K562 (cell line): ENCODE measurements around a stretch of chr15.

DNA sequence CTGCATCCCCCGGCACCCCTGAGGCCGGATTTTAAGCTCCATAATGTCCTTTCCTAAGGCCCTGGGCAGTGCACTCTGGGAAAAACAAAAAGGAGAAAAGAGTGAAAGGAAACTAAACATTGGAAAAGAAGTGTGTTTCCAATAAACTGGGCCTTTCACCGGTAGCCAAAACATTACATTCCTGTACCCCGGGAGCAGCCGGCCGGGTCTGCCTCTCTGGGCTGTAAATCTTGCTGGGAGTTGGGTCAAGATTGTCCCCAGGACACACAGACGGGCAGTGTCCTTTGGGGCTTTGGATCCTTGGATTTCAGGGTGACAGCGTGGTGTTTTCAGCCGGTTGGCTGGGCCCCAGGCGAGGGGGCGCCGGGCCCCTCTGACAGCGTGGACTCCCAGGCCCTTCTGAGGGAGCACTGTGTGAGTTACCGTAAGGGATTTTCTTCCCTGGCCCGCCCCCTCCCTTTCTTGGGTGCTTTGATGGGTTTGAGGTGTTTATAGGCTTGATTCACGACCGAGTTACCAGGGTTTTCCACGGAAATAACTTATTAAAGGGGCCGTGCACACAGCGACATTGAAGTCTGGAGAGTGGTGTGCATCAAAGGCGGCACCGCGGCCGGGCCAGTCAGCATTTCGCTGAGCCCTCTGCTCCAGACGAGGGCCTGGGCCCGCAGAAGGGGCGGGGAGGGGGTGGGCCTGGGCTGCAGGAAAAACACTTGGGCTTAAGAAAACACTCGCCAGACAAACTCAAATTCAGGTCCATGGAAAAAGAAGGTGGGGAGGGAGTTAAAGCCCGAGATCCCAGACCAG is 27.4 kb downstream of the SMAD6 start:
- RAMPAGE, long total RNA: no peak
- RRBS: no CpG with 5 or more reads among the region's 30 CpGs
PRO-cap:
- standard: no peak
- CoPRO, capped RNA only, 2 experiments: no peak in any of the 2 experiments
- CoPRO, capped and uncapped RNA, 2 experiments: no peak in any of the 2 experiments
- CoPRO, uncapped RNA only, 2 experiments: no peak in any of the 2 experiments
CAGE:
- cytosol, long polyA plus RNA: no peak
- long polyA plus RNA: no peak
- nucleolus, long total RNA: no peak
- nucleus, long polyA plus RNA: no peak

GRCh38 chr15:66761844-66762070 is 59.7 kb downstream of the SMAD6 start:
- RAMPAGE, long total RNA: no peak
- RRBS: no CpG with 5 or more reads among the region's 4 CpGs
PRO-cap:
- standard: no peak
- CoPRO, capped RNA only, 2 experiments: no peak in any of the 2 experiments
- CoPRO, capped and uncapped RNA, 2 experiments: no peak in any of the 2 experiments
- CoPRO, uncapped RNA only, 2 experiments: no peak in any of the 2 experiments
CAGE:
- cytosol, long polyA plus RNA: no peak
- long polyA plus RNA: no peak
- nucleolus, long total RNA: no peak
- nucleus, long polyA plus RNA: no peak

DNA sequence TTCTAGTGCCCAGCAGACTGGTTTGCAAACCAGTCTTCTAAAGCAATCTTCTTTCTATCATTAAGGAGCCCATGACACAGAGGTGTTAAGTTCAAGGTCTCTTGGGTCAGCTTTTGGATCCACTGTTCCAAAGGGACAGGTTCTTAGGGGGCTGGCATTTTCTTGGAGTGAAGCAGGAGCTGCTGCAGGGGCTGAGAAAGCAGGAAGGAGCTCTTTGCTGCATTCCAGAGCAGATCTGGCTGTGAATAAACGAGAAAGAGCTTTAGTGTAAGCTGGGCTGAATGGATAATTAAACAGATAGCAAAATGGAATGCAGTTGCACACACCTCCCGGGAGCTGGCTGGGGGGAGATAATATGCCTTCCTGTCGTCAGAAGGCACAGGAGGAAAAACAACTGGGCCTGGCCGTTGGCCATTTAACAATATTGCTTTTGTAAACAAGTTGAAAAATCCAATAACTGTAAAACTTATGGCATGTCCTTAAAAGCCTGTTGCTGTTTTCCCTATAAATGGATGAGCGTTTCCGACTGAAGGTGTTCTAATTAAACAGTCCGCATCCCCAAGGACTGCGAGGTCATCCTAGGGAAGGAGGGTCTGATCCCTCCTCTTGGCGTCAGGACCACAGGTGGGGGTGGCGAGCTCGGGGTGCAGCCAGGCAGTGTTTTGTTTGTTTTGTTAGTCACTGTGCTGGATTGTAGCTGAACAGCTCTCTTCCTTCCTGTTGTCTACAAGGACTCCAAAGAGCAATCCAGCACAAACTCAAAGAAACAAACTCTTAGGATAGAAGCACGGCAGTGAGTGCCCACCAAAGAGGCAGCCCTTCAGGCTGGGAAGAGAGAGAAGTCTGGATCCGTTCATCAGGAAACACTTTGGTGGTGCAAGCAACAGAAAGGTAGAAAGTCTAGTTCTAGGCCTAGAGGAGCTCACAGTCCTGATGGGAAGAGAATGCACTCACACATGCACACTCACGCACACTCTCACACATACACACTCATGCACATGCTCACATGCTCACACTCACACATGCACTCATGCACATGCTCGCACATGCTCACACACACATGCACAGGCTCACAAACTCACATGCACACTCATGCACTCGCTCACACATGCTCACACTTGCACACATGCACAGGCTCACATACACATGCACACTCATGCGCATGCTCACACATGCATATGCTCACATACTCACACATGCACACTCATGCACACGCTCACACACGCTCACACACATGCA is 133.4 kb upstream of the SMAD3 start:
- RAMPAGE, long total RNA: no peak
- RRBS: no CpG with 5 or more reads among the region's 19 CpGs
PRO-cap:
- standard: bidirectional peak, plus-strand start at position 354 of the sequence, minus-strand start at position 247 of the sequence; unidirectional peak, plus-strand start at position 677 of the sequence
- CoPRO, capped RNA only, 2 experiments: no peak in any of the 2 experiments
- CoPRO, capped and uncapped RNA, 2 experiments: no peak in any of the 2 experiments
- CoPRO, uncapped RNA only, 2 experiments: no peak in any of the 2 experiments
CAGE:
- cytosol, long polyA plus RNA: no peak
- long polyA plus RNA: no peak
- nucleolus, long total RNA: no peak
- nucleus, long polyA plus RNA: no peak

- RAMPAGE, long total RNA: no peak
- RRBS: 95% methylated on average over 9 of the region's 53 CpGs
PRO-cap:
- standard: no peak
- CoPRO, capped RNA only, 2 experiments: no peak in any of the 2 experiments
- CoPRO, capped and uncapped RNA, 2 experiments: no peak in any of the 2 experiments
- CoPRO, uncapped RNA only, 2 experiments: no peak in any of the 2 experiments
CAGE:
- cytosol, long polyA plus RNA: no peak
- long polyA plus RNA: no peak
- nucleolus, long total RNA: no peak
- nucleus, long polyA plus RNA: no peak
Measured at GRCh38 chr15:67033454-67033921, 31.9 kb upstream of the SMAD3 start.

GRCh38 chr15:67044227-67044822 is 21.1 kb upstream of the SMAD3 start:
- RAMPAGE, long total RNA: no peak
- RRBS: no CpG with 5 or more reads among the region's 8 CpGs
PRO-cap:
- standard: no peak
- CoPRO, capped RNA only, 2 experiments: no peak in any of the 2 experiments
- CoPRO, capped and uncapped RNA, 2 experiments: no peak in any of the 2 experiments
- CoPRO, uncapped RNA only, 2 experiments: no peak in any of the 2 experiments
CAGE:
- cytosol, long polyA plus RNA: no peak
- long polyA plus RNA: no peak
- nucleolus, long total RNA: no peak
- nucleus, long polyA plus RNA: no peak

DNA sequence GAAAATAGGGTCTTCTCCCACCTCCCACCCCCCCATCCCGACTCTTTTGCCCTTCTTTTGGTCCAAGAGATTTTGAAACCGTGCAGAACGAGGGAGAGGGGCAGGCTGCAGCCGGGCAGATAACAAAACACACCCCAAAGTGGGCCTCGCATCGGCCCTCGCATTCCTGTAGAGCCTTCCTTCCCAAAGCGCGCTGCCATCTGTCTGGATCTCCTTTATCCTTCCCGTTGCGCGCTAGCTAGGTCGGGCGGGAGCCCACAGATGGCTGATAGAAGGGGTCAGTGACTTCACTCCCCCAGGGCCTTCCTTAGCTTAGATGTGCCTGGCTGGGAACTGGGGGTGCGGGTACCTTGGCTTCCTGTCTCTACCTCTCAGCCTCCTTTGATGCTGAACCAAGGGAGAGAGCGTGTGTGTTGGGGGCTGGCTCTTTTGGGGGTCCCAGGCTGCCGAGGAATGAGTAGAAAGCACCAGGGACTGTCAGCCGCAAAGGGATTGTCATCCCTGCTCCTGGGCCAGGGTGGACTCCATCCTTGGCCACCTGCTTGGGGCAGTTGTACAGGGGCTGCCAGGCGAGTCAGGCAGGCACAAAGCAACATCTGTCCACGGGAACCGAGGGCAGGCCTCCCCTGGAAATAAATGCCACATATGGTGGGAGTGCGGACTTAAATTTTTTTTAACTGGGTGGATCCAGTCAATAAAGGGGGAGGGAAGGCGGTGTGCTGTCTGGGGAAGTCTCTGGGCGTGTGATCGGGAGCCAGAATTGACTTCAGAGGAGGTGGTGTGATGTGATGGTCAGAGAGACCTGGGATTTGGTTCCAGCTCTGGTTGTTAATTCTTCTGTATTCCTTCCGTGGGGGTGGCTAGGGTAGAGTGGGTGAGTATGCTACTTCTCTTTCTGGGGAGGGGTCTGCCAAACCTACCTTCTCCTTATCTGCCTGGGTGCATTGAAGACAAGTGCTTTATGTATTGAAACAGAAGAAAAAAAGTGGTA is 1.9 kb downstream of the SMAD3 start:
- RAMPAGE, long total RNA: no peak
- RRBS: no CpG with 5 or more reads among the region's 26 CpGs
PRO-cap:
- standard: unidirectional peak, minus-strand start at position 202 of the sequence; bidirectional peak, plus-strand start at position 757 of the sequence, minus-strand start at position 638 of the sequence
- CoPRO, capped RNA only, 2 experiments: no peak in any of the 2 experiments
- CoPRO, capped and uncapped RNA, 2 experiments: no peak in any of the 2 experiments
- CoPRO, uncapped RNA only, 2 experiments: no peak in any of the 2 experiments
CAGE:
- cytosol, long polyA plus RNA: no peak
- long polyA plus RNA: no peak
- nucleolus, long total RNA: no peak
- nucleus, long polyA plus RNA: no peak

DNA sequence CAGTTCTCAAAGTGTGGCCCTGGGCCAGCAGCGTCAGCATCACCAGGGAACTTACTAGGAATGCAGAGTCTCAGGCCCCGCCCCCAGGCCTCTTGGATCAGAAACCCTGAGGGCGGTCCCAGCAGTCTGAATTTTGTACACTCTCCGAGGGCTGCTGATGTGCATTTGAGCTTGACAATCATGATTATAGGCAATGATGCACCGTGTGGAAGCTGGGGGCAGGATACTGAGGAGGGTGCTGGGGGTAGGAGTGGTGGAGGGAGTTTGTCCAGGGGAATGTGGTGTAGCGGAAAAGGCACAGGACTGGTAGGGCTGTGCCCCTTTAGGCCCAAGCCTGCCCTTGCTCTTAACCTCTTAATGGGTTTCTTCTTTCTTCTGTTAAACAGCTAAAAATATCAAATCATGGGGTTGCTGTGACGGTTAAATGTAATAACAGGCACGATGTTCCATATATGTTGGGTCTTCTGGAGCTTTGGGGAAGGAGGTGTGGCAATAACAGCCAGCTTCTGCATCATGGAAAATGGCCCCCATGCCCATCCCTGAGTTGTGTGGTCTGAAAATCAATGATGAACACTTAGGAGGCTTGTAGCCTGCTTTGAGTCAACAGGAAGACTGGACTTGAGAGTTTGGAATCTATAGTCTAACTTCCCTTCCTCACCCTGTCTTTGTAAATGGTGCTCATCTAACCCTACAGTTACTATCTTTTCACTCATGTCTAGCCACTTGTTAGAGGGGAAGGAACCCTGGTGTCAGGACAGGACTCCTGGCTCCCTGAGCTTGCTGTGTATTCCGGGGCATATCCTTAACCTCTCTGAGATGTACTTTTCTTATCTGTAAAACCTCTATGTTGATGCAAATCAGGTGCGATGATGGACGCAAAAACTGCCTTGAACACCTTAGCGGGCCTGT is 27.3 kb downstream of the SMAD3 start:
- RAMPAGE, long total RNA: no peak
- RRBS: no CpG with 5 or more reads among the region's 12 CpGs
PRO-cap:
- standard: no peak
- CoPRO, capped RNA only, 2 experiments: no peak in any of the 2 experiments
- CoPRO, capped and uncapped RNA, 2 experiments: no peak in any of the 2 experiments
- CoPRO, uncapped RNA only, 2 experiments: peak in 1 of 2 experiments; most common plus-strand start position 453 of the sequence (in 1)
CAGE:
- cytosol, long polyA plus RNA: no peak
- long polyA plus RNA: no peak
- nucleolus, long total RNA: no peak
- nucleus, long polyA plus RNA: no peak

- RAMPAGE, long total RNA: no peak
- RRBS: no CpG with 5 or more reads among the region's 9 CpGs
PRO-cap:
- standard: no peak
- CoPRO, capped RNA only, 2 experiments: no peak in any of the 2 experiments
- CoPRO, capped and uncapped RNA, 2 experiments: no peak in any of the 2 experiments
- CoPRO, uncapped RNA only, 2 experiments: no peak in any of the 2 experiments
CAGE:
- cytosol, long polyA plus RNA: no peak
- long polyA plus RNA: no peak
- nucleolus, long total RNA: no peak
- nucleus, long polyA plus RNA: no peak
Measured at GRCh38 chr15:67101760-67102454, 36.5 kb downstream of the SMAD3 start.

DNA sequence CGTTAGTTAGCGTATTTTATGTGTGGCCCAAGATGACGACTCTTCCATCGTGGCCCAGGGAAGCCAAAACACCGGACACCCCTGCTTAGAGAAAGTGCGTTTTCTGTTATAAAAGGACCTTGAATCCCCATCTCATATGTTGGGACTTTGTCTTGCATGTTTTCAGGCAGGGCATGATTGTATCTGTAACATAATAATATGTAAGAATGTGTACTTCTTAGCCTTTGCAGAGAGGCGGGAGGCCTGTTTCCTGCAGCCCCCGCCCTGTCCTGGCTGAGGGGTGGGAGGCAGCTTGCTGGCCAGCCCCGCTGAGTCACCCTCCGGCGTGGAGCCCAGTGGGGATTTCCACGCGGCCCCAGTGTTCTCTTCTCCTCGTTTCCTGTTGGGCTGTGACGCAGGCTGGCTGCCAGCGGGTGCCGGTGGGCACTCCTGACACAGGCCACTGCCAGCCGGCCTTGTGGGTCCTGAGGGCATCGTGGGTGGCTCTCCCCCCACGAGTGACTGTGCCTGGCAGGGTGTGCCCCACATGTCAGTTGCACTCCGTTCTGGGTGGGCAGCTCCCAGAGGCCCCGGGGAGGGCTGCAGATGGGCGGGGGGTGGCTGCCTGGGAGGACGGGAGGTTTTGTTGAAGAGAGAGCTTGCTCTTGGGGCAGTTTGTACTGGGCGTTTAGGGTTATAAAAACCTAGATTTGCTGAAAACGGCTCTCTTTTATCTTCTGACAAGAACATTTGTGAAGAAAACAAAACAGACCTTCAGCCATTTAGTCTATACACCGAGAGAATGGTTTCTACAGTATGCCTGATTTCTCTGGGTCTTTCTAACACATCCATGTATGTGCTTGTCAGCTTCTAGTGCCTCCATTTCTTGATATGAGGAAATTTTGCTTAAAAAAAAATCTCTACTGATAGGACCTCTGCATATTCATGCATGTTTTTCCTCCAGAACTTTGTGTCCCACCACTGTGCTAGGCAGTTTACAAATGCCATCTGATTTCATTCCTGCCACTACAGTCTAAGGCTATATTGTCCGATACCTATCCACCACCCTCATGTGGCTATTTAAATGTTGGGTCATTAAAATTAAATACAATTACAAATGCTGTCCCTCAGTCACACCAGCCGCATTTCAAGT is 55.9 kb downstream of the SMAD3 start:
- RAMPAGE, long total RNA: no peak
- RRBS: 89% methylated on average over 3 of the region's 29 CpGs
PRO-cap:
- standard: no peak
- CoPRO, capped RNA only, 2 experiments: no peak in any of the 2 experiments
- CoPRO, capped and uncapped RNA, 2 experiments: no peak in any of the 2 experiments
- CoPRO, uncapped RNA only, 2 experiments: peak in 1 of 2 experiments; most common plus-strand start position 135 of the sequence (in 1)
CAGE:
- cytosol, long polyA plus RNA: no peak
- long polyA plus RNA: no peak
- nucleolus, long total RNA: no peak
- nucleus, long polyA plus RNA: no peak

DNA sequence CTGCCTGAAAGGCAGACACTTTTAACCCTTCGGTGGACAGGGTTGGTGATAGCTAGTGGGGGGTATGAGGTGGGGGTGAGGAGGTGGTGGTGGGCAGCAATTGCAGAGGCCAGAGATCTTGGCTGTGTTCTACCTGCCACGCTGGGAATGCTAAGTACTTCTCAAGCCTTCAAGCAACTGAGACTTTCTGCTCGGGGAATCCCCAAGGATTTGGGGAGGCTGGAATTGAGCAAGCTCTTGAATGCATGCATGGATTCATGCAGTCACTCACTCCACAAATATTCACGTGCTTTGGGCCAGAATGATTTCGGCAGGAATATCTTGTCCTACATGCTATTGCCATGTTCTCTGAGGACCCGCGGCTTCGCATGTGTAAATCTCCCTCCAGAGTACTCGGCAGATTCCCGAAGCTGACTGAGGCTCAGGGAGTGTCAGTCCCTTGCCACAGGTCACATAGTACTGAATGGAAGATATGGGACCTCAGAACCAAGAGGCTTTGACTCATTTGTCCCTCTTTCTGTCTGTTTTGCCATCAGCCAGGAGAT is 65.5 kb downstream of the SMAD3 start:
- RAMPAGE, long total RNA: no peak
- RRBS: no CpG with 5 or more reads among the region's 10 CpGs
PRO-cap:
- standard: no peak
- CoPRO, capped RNA only, 2 experiments: no peak in any of the 2 experiments
- CoPRO, capped and uncapped RNA, 2 experiments: no peak in any of the 2 experiments
- CoPRO, uncapped RNA only, 2 experiments: no peak in any of the 2 experiments
CAGE:
- cytosol, long polyA plus RNA: no peak
- long polyA plus RNA: no peak
- nucleolus, long total RNA: no peak
- nucleus, long polyA plus RNA: no peak

DNA sequence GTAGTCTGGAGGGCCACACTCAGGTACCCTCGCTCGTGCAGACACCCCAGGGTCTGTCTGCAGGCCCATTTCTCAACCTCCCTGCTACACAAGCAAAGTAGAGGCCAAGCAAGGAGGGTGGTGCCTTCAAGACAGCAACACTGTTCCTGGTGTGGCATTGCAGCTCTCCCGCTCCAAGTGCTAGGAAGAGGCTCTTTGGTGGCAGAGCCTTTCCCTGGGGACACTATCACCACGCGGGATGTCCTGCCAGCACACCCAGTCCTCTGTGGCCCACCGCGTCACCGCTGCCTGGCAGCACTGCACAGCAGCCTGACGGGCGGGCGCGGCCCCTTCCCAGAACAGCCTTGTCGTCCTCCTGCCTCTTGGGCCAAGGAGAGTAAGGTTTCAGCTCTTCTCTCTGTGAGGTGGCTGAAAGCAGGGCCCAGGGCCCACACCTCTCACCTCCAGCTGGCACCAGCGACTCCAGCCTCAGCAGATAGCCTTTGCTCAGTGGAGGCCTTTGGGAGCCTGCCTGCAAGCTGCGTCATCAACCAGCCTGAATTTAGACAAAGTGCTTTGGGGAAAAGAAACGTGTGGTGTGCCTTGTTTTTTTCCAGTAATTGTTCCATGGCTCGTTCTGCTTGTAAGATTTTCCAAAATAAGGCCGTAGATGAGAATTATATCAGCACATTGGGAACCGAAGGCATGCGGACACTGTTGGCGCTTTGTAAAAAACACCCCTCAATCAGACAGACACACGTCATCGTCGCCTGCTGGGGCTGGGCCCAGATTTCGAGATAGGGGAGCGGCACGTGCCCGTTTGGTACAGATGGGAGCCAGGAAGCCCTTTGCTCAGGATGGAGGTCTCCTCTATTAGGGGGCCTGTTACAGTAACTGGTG is 65.0 kb downstream of the AAGAB start:
- RAMPAGE, long total RNA: no peak
- RRBS: no CpG with 5 or more reads among the region's 28 CpGs
PRO-cap:
- standard: no peak
- CoPRO, capped RNA only, 2 experiments: no peak in any of the 2 experiments
- CoPRO, capped and uncapped RNA, 2 experiments: no peak in any of the 2 experiments
- CoPRO, uncapped RNA only, 2 experiments: no peak in any of the 2 experiments
CAGE:
- cytosol, long polyA plus RNA: no peak
- long polyA plus RNA: no peak
- nucleolus, long total RNA: no peak
- nucleus, long polyA plus RNA: no peak

- RAMPAGE, long total RNA: no peak
- RRBS: no CpG with 5 or more reads among the region's 4 CpGs
PRO-cap:
- standard: no peak
- CoPRO, capped RNA only, 2 experiments: no peak in any of the 2 experiments
- CoPRO, capped and uncapped RNA, 2 experiments: no peak in any of the 2 experiments
- CoPRO, uncapped RNA only, 2 experiments: no peak in any of the 2 experiments
CAGE:
- cytosol, long polyA plus RNA: no peak
- long polyA plus RNA: no peak
- nucleolus, long total RNA: no peak
- nucleus, long polyA plus RNA: no peak
Measured at GRCh38 chr15:67784215-67784836, 41.0 kb upstream of the SKOR1 start.

DNA sequence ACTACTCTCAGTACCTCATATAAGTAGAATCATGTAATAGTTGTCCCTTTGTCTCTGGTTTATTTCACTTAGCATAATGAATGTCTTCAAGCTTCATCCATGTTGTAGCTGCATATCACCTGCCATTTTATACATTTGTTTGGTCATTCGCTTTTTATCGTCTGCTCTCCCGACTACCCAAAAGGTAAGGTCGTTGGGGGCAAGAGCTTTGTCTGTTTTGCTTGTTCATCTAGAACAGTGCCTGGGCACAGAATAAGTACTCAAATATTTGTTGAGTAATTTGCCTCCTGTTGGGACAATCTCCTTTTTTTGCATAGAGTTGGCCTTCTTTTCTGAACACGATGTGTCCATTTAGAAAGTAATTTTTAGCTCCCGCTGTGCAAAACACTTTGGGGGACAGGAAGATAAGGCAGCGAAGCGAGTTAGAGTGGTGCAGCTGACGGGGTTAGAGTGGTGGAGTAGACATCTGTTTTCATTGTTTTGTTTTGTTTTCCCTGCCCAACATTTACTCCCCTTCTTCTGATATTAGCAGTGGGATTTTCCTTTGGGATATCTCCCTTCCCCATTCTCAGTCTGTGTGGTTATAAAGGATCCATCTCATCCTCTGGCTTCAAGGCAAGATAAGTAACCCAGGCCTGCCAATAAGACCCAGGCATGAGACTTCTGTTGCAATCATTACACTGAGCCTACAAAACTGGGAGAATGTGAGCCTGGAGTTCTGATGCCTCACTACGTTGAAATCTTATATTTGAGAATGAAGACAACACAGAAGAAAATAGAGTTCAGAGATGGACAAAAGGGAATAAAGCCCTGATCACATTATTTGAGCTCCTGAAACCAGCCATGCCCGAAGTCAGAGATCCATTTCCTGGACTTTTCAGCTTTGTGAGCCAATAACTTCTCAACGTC is 98.1 kb downstream of the SKOR1 start:
- RAMPAGE, long total RNA: no peak
- RRBS: no CpG with 5 or more reads among the region's 12 CpGs
PRO-cap:
- standard: no peak
- CoPRO, capped RNA only, 2 experiments: no peak in any of the 2 experiments
- CoPRO, capped and uncapped RNA, 2 experiments: no peak in any of the 2 experiments
- CoPRO, uncapped RNA only, 2 experiments: no peak in any of the 2 experiments
CAGE:
- cytosol, long polyA plus RNA: no peak
- long polyA plus RNA: no peak
- nucleolus, long total RNA: no peak
- nucleus, long polyA plus RNA: no peak

DNA sequence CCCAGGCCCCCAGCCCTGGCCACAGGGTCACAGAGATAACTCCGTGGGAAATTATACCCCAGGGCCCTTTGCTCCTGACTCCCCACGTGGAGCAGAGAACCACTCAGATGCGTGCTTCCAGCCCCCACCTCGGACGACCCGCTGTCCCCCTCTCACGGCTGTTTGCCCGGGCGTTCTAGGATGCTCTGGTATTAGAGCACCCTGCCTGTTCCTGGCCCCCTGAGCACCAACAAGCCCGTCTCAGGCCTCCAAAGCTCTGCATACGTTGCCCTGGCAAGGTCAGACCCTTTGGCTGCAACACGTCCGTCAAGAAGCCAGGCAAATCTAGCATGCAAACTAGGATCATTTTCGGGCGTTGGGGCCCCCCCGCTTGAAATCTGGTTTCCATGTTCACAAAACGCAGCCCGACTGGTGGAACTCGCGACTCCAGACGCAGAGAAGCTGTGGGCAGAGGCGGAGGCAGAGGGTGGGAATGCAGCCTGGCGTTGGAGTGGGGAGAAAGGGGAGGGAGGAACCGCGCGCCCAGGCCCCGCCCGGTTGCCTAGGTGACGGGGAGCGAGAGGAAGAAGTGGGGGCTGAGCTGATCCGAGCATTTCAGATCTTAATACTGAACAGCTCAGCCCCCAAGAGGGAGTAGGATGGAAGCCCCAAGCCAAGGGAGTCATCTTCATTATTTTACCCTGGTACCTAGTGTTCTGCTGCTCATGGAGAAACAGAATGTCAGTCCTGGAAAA is 86.1 kb upstream of the PIAS1 start:
- RAMPAGE, long total RNA: no peak
- RRBS: no CpG with 5 or more reads among the region's 31 CpGs
PRO-cap:
- standard: bidirectional peak, plus-strand start at position 535 of the sequence, minus-strand start at position 445 of the sequence
- CoPRO, capped RNA only, 2 experiments: no peak in any of the 2 experiments
- CoPRO, capped and uncapped RNA, 2 experiments: no peak in any of the 2 experiments
- CoPRO, uncapped RNA only, 2 experiments: no peak in any of the 2 experiments
CAGE:
- cytosol, long polyA plus RNA: no peak
- long polyA plus RNA: no peak
- nucleolus, long total RNA: no peak
- nucleus, long polyA plus RNA: no peak

DNA sequence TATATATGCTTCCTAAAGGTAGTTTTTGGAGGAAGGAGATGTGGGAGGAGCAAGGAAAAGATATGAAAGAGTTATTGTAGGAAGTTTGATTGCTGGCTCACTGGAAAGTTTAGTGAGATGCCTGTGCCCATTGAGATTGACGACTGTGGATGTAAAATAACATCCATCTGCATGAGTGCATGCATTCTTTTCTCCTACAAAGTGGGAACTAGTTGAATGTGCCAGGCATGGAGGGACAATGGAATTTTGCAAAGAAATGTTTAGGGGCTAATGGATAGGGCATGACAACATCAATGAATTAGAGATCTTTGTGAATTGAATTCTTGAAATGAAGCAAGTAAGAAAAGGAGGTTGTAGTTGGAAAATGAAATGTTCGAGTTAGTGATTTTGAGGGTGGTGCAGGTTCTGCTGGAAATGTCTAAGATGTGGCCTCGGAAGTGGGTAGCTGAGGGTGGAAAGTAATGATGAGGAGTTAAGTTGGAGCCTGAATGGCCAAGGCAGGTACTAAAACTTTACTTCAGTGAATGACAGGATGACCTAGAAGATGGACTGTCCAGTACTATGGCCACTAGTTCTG is 16.0 kb downstream of the PIAS1 start:
- RAMPAGE, long total RNA: no peak
- RRBS: no CpG with 5 or more reads among the region's 3 CpGs
PRO-cap:
- standard: no peak
- CoPRO, capped RNA only, 2 experiments: no peak in any of the 2 experiments
- CoPRO, capped and uncapped RNA, 2 experiments: no peak in any of the 2 experiments
- CoPRO, uncapped RNA only, 2 experiments: no peak in any of the 2 experiments
CAGE:
- cytosol, long polyA plus RNA: no peak
- long polyA plus RNA: no peak
- nucleolus, long total RNA: no peak
- nucleus, long polyA plus RNA: no peak

GRCh38 chr15:68256346-68257465 is 20.8 kb upstream of the FEM1B start:
- RAMPAGE, long total RNA: no peak
- RRBS: 16% methylated on average over 5 of the region's 66 CpGs
PRO-cap:
- standard: no peak
- CoPRO, capped RNA only, 2 experiments: no peak in any of the 2 experiments
- CoPRO, capped and uncapped RNA, 2 experiments: no peak in any of the 2 experiments
- CoPRO, uncapped RNA only, 2 experiments: no peak in any of the 2 experiments
CAGE:
- cytosol, long polyA plus RNA: no peak
- long polyA plus RNA: no peak
- nucleolus, long total RNA: no peak
- nucleus, long polyA plus RNA: no peak